Measurements from ENCODE around the gene IL10.

- RRBS, result no CpG with 5 or more reads among the region's 18 CpGs
Measured at GRCh38 chr1:206728501-206729256, 41.9 kb upstream of the IL19 start.

- RRBS, result no CpG with 5 or more reads among the region's 13 CpGs
Measured at GRCh38 chr1:206729257-206730362, 41.0 kb upstream of the IL19 start.

DNA sequence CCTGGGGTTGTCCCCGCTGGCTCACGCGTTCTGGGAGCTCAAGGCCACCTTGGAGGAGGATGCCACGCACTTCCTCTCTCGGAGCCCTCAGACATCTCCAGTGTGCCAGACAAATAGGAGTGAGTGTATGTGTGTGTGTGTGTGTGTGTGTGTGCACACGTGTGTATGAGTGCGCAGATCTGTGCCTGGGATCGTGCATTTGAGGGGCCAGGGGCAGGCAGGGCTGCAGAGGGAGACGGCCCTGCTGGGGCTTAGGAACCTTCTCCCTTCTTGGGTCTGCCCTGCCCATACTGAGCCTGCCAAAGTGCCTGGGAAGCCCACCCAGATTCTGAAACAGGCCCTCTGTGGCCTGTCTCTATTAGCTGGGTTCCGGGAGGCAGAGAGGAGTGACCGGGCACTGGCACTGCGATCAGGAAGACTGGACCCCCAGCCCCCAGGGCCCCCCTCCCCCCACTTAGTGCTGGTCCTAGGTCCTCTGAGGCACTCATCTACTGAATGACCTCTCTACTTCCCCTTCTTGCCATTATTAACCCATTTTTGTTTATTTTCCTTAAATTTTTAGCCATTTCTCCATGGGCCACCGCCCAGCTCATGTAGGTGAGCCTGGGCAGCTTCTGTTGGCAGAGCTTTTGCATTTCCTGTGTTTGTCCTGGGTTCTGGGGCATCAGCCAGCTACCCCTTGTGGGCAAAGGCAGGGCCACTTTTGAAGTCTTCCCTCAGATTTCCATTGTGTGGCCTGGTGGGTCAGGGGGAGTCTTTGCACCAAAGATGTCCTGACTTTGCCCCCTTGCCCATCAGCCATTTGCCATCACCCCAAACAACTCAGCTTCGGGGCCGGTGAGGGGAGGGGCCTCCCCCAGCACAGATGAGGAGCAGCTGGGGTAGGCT lies 37.2 kb upstream of the IL19 start:
- RRBS, result no CpG with 5 or more reads among the region's 15 CpGs

DNA sequence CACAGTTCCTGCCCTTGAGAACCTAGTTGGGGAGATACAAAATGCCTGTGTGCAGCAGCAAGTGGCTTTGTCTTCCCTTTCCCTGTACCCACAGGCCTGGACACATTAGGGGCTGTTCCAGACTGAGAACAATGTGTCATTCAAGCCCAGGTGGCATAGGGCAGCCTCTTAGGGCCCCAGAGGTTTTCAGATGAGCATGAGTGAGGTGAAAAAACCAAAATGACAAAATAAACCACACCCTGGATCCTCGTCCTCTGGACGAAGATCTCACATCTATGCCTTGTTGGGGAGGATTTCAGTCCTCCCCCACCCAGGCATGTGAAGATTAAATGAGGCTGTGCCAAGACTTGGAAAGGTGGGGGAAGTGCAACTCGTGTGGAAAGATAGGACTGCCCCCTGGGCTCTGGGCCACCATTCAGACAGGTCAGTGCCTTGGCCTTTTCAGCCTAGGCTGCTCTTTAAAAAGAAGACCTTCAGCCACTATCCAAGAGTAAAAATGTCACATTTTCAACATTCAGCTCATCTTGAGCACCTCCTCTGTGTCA lies 32.8 kb upstream of the IL19 start:
- RRBS, result no CpG with 5 or more reads among the region's 3 CpGs

DNA sequence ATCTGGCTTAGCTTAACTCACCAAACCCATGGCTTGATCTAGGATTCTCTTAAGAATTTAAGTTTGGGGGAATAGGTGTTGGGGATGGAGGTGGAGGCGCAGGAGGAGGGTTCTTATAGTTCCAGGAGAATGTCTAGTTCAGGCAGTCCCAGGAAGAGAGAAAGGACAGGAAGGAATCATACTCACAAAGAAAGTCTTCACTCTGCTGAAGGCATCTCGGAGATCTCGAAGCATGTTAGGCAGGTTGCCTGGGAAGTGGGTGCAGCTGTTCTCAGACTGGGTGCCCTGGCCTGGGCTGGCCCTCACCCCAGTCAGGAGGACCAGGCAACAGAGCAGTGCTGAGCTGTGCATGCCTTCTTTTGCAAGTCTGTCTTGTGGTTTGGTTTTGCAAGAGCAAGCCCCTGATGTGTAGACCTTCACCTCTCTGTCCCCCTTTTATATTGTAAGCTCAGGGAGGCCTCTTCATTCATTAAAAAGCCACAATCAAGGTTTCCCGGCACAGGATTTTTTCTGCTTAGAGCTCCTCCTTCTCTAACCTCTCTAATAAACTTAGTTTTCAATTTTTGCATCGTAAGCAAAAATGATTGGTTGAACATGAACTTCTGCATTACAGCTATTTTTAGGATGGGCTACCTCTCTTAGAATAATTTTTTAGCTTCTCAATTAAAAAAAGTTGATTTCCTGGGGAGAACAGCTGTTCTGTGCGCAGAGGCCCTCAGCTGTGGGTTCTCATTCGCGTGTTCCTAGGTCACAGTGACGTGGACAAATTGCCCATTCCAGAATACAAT lies at the start of gene IL10:
Gene IL10 (minus strand): TSS at position 410 of the 788 bp plus-strand sequence.
- RRBS, result no CpG with 5 or more reads among the region's 9 CpGs

DNA sequence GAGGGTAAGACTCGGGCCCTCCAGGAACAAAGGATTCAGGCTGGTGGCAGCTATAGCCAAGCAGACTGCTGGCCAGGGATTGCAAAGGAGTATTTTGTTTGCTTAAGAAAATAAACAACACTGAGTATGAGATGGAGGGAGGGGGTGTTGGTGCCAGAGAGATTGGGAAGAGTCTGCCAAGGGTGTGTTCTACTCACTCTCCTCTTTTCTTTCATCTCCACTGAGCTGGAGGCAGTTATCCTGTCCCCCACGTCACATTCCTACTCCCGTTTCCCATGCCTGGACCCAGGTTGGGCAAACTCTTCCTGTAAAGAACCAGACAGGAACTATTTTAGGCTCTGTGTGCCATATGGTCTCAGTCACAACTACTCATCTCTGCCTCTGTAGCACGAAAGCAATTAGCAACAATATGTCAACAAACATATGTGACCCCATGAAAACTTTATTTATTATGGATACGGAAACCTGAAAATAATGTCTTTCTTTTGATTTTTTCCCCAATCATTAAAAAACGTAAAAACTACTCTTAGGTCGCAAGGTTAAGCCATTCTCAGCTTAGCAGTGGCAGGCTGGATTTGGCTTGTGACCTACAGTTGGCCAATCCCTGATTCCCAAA lies 1.3 kb upstream of the IL24 start:
- RRBS, result no CpG with 5 or more reads among the region's 7 CpGs

DNA sequence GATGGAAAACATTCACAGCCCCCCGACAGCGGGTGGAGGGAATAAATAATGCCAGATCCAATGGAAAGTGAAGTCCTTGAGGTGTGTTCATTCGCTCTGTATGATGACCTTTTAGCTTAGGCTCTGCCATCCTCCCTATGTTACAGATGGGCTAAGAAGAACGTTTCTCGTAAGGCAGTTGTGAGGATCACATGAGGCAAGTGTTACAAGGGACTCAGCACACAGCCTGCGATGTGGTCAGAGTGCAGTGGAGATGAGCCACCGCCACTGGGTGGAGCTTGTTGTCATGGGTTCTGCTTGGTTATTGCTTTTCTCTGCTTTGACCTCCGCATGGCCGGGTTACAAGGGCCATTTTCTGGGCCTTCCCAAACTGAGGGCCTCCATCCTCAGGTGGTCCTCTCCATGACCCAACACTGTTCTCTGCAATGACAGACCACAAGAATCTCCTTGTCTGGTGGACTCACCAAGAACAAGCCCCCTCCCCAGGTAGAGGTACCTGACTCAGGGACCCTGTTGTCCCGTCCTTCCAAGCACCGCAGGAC lies 3.6 kb upstream of the FCMR start:
- RRBS, result no CpG with 5 or more reads among the region's 11 CpGs

GRCh38 chr1:207007122-207007910 lies 25.2 kb downstream of the C1orf116 start:
- RRBS, result no CpG with 5 or more reads among the region's 9 CpGs

DNA sequence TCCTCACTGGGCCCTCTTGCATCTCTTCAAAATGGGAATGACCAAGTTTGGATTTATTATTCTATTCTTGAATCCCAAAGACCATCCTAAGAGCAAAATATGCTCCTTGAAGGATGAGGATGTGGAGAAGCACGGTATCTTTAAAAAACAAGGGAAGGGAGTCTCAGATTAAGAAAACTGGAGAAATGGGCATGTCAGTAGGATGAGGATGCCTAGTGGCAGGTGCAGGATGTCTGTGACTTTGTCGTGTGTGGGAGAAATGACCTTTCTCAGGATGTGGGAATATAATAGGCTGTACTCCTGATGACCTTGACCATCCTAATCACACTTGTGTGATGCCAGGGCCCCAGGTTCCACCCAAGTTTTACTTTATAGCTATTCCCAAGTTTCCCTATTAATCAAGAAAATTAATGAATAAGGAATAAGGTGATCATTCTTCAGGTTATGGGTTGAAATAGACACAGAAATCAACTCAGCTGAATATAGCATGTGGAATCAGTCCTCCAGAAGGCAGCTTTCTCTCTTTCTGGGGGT lies 12.9 kb downstream of the C1orf116 start:
- RRBS, result no CpG with 5 or more reads among the region's 2 CpGs

DNA sequence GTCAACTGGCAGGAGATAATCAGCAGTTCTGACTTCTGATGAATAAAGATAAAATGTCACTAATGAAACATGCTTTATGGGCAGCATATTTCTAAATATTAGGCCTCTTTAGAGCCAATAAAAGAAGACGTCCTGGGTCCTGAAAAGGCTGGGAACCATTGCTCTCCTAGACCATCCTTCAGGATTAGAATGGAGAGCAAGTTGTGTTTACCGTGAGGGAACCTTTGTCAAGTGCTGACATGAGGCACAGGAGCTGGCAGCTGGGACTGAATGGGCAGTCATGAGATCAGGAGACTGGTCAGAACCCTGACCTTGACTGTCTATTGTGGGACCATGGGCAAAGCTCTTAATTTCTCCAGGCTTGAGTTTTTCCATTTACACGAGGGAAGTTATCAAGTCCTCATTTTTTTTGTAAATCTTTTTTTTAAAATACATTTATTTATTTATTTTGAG lies 5.1 kb downstream of the PFKFB2 start:
- RRBS, result no CpG with 5 or more reads among the region's 3 CpGs

- RRBS, result no CpG with 5 or more reads among the region's 16 CpGs
Measured at GRCh38 chr1:207067107-207068541, 14.5 kb downstream of the PFKFB2 start.

GRCh38 chr1:207074455-207075581 lies 13.8 kb upstream of the C4BPB start:
- RRBS, result no CpG with 5 or more reads among the region's 5 CpGs

DNA sequence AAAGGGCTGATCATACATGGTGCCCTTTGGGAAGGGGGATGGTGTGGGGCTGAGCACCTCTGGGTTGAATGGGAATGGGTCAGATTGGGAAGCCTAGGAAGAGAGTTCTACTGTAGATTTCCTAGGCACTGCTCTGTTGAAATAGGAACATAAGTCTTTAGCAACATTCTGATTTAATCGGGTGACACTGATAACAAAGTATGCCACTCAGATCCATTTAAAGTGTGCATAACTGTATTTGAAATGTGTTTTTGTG lies 11.2 kb upstream of the C4BPB start:
- RRBS, result no CpG with 5 or more reads among the region's 1 CpG

DNA sequence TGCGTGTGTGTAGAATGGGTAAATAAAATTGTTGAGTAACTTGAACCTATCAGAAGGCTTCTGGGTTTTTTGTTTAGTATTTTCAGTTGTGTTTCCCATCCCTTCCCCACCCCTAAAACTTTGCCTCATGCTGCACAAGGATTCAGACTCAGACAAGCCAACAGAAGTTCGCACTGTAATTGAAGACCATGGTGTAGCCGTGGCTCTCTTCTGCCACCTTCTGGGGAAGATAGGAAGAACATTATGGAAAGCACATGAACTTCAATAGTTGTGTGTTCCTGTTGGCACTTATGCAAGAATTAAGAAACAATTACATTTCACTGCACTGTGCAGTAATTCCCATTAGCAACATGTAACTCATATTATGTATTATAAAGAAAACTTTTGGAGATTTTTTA lies 10.9 kb upstream of the C4BPB start:
- RRBS, result no CpG with 5 or more reads among the region's 3 CpGs

DNA sequence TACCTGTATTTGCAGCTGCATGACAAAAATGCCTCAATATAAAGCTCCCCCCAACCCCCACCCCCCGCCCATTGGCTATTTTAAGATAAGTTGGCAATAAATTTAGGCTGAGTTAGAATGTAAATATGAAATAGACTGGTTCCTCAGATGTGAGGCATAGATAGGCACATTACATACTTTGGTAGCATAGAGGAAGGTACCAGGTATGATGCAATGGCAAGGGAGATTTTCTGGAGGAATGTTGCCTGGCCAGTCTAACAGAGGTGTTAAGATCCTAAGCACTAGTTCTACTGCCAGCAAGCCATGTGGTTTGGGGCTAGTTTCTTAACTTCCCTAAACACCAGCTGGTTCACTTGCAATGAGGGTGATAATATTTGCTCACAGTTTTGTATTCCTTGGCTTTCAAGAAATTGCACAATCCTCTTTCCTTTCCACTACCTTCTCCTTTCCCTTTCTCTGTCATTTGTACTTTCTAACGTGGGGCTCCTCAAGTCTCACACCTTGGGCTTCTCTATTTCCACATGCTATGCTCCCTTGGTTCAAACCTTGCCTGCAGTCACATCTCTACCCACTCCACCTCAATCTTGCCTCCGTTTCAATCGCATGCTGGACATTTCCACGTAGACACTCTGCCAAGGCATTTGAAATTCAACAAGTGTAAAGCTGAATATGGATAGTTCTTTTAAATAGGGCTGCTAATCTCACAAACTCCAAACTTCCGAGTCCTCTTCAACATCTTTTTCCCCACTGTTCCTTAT lies 4.7 kb upstream of the CD55 start:
- RRBS, result no CpG with 5 or more reads among the region's 6 CpGs

GRCh38 chr1:207328763-207329697 lies 7.6 kb downstream of the CD55 start:
- RRBS, result no CpG with 5 or more reads among the region's 5 CpGs

- RRBS, result no CpG with 5 or more reads among the region's 8 CpGs
Measured at GRCh38 chr1:207805828-207806712, 54.2 kb downstream of the CD46 start.

- RRBS, result no CpG with 5 or more reads among the region's 22 CpGs
Measured at GRCh38 chr1:207818897-207819796, 67.3 kb downstream of the CD46 start.

DNA sequence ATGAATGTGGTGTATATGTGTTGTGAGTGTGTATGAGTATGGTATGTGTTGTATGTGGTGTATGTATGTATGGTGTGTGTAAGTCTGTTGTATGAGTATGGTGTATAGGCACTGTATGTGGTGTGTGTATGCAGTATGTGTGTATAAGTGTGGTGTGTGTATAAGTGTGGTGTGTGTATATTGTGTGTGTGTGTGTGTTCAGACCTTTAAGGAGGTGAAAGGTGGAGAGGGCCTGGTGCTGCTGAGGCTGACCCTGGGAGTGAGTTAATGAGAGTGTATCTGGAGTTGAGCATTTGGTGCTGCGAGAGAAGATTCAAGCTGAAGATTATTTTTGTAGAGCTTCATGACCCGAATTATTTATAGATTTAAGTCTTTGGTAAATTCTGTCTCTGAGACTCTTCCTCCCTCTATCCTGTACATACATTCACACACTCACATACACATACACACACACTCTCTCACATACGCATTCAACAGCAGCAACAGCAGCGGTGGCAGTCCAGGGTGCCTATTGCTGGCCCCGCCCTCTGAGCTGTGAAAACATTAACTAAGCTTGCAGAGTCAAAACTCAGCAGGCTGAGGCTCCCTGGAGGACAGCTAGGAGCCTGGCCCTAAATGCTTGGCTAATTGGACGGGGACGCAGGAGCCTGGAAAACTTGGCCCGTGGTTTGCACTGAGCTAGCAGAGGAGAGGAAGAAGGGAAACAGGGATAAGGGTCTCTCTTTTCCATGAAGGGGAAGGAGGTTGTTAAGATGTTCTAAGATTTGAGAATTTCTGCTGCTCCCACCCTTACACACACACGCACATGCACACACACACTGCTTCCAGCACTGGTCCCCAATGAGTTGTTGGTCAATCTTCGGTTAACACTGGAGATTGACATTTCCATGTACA lies 94.5 kb downstream of the PLXNA2 start:
- RRBS, result no CpG with 5 or more reads among the region's 10 CpGs

Data from foreskin fibroblast (primary cell).